MCF 10A (cell line): Measurements from ENCODE around the gene C5orf15.

DNA sequence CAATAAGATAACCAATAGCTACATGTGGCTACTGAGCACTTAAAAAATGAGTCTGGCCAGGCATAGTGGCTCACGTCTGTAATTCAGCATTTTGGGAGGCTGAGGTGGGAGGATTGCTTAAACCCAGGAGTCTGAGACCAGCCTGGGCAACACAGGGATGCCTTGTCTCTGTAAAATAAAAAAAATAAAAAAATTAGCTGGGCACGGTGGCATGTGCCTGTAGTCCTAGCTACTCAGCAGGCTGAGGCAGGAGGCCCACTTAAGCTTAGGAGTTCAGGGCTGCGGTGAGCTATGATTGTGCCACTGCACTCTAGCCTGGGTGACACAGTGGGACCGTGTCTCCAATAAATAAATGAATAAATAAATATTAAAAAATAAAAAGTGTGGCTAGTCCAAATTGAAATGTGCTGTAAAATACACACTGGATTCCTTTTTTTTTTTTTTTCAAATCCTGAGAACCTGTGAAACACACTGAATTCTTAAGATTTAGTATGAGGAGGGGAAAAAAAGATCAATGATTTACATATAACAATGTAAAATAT lies 1.2 kb upstream of the SLC22A5 start:
- PRO-cap = bidirectional peak, plus-strand start at position 258 of the sequence, minus-strand start at position 57 of the sequence
- RRBS = no CpG with 5 or more reads among the region's 4 CpGs

GRCh38 chr5:132428472-132428944 lies 59.0 kb downstream of the SLC22A5 start:
- PRO-cap = no peak
- RRBS = no CpG with 5 or more reads among the region's 4 CpGs

- PRO-cap = no peak
- RRBS = no CpG with 5 or more reads among the region's 5 CpGs
Measured at GRCh38 chr5:132430649-132431198, 59.8 kb downstream of the IRF1 start.

GRCh38 chr5:132470497-132471330 lies 19.9 kb downstream of the IRF1 start:
- PRO-cap = no peak
- RRBS = no CpG with 5 or more reads among the region's 9 CpGs

- PRO-cap = no peak
- RRBS = no CpG with 5 or more reads among the region's 6 CpGs
Measured at GRCh38 chr5:132478308-132478928, 12.2 kb downstream of the IRF1 start.

- PRO-cap = bidirectional peak, plus-strand start at chr5:132496823, minus-strand start at chr5:132496821; bidirectional peak, plus-strand start at chr5:132497058, minus-strand start at chr5:132496875
- RRBS = 1% methylated on average over 32 of the region's 61 CpGs
Measured at GRCh38 chr5:132496698-132497605, 6.4 kb upstream of the IRF1 start.

DNA sequence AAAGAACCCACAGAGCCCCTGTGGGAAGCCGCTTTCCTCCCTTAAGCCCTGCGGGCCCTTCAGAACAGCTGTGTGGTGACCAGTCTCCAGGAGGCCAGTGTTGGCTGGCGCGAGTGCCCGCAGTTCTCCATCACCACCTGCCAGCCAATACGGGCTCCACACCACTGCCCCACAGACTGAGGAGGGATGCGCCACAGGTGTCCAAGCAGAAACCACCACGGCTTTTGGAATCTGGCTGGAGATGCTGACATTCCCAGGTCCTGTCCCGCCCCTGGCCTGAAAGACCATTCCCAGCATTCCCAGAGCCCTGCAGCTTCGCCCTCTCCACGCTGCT lies 12.8 kb downstream of the CCNI2 start:
- PRO-cap = no peak
- RRBS = no CpG with 5 or more reads among the region's 11 CpGs

DNA sequence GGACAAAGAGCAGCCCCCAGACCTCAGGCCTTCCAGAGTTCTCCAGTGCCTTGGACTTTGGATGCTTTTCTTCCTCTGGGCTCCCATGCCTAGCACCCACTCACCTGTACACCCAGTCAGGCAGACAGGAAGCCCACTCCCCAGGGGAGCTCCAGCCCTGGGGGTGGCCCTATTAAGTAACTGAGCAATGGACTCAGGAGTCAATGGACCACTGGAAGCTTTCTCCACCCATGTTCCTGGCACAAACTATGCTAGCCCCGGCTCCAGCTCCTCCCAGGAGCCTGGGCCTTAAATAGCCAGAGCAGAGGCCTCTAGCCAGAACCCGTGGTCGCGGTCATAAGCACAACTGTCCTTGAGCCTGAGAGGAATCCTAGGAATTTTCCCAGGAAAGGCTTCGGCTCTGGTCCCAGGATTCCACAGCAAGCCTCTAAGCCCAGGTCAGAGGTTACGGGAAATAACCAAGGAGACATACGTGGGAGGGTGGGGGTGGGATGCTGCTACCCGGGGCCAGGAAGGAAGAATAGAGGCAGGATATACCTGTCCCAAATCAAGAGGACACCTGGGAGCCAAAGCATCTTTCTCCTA lies 5.5 kb downstream of the SEPTIN8 start:
- PRO-cap = no peak
- RRBS = no CpG with 5 or more reads among the region's 8 CpGs

DNA sequence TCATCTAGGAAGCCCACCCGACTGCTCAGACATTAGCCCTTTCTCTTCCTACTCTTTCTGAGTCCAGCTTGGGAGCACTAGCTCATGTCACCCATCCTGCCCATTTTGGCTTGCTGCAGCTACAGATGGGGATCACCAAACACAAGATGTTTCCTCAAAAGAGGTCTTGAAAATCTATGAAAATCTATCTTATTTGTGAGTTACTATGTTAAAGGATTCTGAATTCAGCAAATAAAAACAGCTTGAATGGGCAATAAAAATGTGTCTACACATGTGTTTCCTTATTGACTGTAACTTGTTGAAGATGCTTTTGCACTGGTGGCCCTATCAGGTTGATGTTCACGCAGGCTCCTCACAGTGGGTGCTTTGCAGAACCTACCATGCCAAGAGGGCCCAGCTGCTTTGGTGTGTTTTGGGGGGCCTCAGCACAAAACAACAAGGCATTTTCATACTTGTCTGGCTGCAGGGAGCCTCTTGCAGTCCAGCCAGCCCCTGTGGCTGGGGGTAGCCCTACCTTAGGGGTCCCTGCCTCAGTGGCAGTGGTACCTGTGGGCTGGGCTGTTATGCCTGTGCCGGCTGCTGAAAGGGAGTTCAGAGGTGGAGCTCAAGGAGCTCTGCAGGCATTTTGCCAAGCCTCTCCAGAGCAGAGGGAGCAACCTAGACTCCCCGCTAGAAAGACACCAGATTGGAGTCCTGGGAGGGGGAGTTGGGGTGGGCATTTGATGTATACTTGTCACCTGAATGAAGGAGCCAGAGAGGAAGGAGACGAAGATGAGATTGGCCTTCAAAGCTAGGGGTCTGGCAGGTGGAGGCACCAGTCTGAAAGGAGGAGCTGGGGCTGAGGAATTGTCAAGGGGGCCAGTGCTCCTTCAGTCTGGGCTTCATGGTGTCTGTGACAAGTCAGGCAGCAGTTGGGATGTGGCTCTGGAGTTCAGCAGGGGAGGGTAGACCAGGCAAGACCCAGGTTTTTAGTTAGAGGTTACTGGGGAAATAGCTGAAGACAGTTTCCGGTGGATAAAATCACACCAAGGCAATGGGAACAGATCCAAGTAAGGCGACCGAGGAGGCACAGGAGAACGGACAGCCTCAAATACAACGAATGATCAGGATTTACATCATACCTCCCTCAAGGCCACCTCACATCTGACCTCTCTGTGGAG lies 1.6 kb downstream of the SHROOM1 start:
- PRO-cap = no peak
- RRBS = no CpG with 5 or more reads among the region's 10 CpGs

- PRO-cap = no peak
- RRBS = no CpG with 5 or more reads among the region's 6 CpGs
Measured at GRCh38 chr5:132898011-132898521, 24.6 kb downstream of the LEAP2 start.

- PRO-cap = no peak
- RRBS = no CpG with 5 or more reads among the region's 1 CpG
Measured at GRCh38 chr5:132933558-132933971, 29.9 kb downstream of the AFF4 start.

DNA sequence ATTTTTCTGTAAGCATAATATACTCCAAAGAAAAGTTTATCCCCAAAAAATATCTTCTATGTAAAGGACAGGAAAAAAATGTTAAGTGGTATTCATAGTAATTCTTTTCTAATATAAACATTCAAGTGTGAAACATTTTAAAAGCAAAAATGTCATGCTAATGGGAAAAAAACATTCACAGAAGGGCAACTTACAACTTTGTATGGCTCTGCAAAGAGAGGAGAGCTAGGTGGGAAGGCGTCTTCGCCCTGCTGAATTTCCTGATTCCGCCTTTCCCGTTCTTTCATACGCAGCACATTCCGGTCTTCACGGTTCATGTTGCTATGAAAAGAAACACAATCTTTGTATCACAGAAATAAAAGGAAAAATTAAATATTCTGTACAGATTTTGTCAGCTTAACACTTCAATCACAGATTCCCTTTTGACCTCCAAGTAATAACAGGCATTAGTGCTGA lies 26.5 kb downstream of the AFF4 start:
- PRO-cap = no peak
- RRBS = no CpG with 5 or more reads among the region's 7 CpGs

- PRO-cap = no peak
- RRBS = no CpG with 5 or more reads among the region's 2 CpGs
Measured at GRCh38 chr5:132958693-132959096, 4.7 kb downstream of the AFF4 start.

DNA sequence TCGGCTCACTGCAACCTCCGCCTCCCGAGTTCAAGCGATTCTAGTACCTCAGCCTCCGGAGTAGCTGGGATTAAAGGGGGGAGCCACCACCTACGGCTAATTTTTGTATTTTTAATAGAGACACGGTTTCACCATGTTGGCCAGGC lies 722 bp upstream of the AFF4 start:
- PRO-cap = no peak
- RRBS = no CpG with 5 or more reads among the region's 7 CpGs

DNA sequence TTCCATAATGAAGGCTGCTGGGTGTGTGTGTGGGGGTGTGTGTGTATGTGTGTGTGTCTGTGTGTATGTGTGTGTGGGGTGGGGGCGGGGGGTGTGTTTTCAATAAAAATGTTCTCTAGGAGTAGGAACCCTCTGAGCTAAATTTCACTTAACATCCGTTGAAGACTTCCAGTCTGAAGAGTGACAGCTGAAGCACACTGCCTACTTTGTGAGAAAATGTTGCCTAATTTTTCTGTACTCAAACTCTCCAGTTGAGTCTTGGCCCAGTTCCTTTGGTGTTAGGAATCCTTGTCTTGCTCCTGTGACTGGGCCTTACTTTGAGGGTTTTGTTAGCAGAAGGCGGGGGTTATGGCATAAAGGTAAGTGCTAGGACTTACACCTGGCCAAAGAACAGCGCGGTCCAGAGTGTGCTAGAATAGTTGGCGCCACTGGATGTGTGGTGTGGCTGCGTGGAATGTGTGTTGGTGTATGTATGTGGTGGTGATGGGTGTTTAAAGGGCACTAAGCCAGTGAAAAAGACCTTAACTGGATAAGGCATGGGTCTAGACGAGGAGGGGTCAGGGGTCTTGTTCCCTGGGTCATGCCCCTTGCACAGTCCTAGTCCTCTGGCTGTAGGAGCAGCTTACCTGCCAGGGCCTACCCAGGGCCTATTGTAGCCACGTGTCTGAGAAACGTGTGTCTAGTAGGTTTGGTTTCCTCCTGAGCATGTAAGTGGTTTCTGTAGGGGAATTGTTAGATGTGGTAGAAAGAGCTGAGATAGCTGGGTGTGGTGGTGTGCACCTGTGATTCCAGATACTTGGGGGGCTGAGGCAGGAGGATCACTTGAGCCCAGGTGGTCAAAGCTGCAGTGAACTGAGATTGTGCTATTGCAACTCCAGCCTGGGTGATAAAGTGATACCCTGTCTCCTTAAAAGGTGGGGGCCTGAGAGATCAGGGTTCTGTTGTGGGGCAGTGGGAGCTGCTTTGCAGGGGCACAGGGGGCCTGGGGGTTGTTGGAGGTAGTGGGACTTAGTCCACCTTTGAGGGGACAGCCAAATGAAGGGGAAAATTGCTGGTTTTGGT lies 55.0 kb downstream of the HSPA4 start:
- PRO-cap = no peak
- RRBS = no CpG with 5 or more reads among the region's 10 CpGs

GRCh38 chr5:133111034-133111625 lies 59.3 kb downstream of the HSPA4 start:
- PRO-cap = no peak
- RRBS = no CpG with 5 or more reads among the region's 13 CpGs

DNA sequence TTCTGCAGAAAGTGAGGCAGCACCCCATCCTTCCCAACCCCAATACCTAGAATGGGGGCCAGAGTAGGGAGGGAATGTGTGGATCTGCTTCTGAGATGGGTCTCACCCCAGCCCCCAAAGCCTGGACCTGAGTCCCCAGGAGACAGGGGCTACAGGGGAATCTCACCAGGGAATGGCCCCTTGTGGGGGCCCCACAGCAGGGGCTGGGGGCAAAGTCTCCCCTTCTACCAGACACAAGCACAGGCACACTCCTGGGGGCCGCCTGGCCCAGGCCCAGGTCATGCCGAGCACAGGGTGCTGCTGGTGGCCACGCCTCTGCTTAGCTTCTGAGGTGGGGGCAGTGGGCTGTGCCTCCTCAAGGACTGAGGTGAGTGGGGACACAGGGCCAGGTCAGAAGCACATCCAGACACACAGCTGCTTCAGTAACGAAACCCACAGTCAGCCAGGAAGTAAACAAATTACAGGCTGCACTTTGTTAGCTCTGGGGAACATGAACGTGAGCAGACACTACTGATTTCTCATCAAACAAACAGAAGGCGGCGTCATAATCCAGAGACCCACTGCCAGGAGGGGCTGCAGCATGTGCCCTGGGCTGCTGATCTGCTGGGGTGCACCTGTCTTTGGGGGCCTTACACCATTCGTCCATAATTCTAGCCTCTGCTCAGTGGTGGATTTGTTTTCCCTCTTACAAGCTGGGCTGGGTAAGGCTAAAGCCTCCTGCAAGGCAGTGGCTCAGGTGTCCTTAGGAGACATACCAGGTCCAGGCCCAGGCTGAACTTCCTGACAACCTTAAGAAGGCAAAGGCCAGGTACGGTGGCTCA lies 192.4 kb downstream of the HSPA4 start:
- PRO-cap = no peak
- RRBS = no CpG with 5 or more reads among the region's 9 CpGs

GRCh38 chr5:133968269-133969095 lies at the start of gene C5orf15:
Gene C5orf15 (minus strand): TSS chr5:133968625.
- PRO-cap = bidirectional peak, plus-strand start at chr5:133968740, minus-strand start at chr5:133968625
- RRBS = no CpG with 5 or more reads among the region's 49 CpGs

DNA sequence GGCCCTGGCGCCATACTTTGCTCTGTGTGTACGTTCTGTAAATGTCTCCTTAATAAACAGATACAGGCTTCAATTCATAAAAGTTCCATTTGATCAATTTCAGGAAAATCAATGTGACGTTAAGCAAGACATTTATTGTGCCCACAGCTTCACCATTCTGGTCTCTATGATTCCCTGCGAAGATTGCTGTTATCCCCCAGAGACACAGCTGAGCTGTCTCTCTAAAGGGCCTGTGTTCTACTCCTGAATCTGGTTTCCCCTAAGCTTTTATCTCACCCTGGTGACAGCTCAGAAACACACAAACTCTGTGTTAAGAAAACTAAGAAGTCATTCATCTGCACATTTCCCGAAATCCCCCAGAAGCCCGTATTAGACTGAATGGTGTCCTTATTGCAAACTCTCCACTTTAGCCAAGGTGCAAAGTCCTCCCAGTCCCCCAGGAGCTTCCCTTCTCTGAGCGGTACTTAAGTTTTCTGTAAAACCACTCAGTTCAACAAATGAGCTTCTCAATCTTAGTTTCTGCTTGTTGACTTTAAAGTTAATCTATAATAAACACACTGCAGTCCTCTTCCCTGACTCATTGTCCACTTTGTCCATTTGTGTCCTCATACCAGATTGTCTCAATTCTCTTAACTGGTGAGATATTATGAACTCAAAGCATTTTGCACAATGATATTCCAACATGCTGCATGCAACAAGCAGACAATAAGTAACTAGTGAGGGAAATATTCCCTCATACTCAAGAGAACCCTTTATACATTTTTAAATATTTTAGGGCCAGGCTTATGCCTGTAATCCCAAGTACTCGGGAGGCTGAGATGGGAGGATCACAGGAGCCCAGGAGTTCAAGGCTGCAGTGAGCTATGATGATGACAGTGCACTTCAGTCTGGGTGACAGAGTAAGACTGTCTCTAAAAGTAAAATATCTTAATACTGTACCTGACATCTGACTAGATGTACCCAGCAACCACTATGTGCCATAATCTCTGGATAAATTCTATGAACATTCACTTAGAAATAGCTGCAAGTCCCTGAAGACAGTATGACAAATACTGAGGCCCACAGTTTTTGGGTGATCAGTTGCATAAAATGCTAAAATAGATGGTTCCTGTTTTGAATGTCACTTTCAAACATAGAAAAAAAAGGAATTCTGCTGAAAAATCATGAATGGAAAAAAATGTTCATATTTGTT lies 1.6 kb upstream of the C5orf15 start:
- PRO-cap = unidirectional peak, minus-strand start at position 182 of the sequence
- RRBS = no CpG with 5 or more reads among the region's 8 CpGs

DNA sequence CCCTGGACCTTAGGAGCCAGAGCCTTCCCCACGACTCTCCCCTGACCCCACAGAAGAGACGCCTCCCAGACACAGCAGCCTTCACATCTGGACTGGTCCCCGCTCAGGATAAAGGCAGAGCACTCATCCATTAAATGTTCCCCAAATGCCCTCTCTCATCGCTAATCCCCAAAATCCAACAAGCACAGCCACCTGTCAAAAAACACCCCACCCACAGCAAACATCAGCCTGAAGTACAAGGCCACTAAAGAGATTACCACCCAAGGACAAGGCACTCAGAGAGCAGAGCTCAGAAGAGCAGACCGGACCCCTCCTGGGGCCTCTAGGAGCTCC lies 9.9 kb downstream of the VDAC1 start:
- PRO-cap = no peak
- RRBS = no CpG with 5 or more reads among the region's 5 CpGs